SUDHL5 (cell line): ENCODE results near the genes H3C14, VPS45 and RPRD2.

- PRO-cap = unidirectional peak, minus-strand start at chr1:149841204
Observed at GRCh38 chr1:149841004-149841600, at the start of gene H3C14. Gene H3C14, minus strand, starts transcription at chr1:149841208.

GRCh38 chr1:149847944-149848697, 2.7 kb upstream of the H2AC19 start:
- PRO-cap = no peak

DNA sequence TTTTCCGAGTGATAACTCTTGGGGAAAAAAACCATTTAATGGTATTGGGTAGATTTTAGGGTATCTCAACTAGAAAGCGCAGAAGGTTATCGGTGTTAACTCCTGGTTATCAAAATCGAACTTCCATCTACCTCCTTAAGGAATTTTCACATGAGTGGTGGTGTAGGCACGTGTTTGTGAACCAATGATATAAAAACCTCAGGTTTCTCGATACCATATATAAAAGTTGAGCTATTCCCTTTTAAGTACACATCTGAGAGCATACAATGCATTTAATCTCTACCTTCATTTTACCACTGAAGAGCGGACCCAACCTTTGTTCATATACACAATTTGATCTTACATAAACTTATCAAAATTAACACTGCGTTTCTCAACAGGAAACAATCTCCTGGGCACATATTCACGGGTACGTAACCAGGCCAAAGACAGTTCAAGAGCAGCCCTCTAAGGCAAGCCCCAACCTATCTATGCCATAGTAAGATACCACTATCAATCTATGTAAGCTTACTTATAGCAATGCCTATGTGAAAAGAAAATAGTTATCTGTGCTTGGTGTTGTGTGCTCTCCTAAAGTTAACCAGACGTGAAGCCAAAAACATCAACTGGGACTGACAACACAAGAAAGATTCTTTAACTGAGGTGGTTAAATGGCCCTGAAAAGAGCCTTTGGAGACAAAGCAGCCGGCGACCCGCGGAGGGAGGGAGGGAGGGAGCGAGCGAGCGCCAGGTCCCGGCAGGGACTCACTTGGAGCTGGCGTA, 1.0 kb upstream of the H2AC19 start:
- PRO-cap = bidirectional peak, plus-strand start at position 398 of the sequence, minus-strand start at position 298 of the sequence

GRCh38 chr1:149888096-149888688, 427 bp upstream of the H2AC21 start:
- PRO-cap = bidirectional peak, plus-strand start at chr1:149888215, minus-strand start at chr1:149887919; bidirectional peak, plus-strand start at chr1:149888467, minus-strand start at chr1:149888356

DNA sequence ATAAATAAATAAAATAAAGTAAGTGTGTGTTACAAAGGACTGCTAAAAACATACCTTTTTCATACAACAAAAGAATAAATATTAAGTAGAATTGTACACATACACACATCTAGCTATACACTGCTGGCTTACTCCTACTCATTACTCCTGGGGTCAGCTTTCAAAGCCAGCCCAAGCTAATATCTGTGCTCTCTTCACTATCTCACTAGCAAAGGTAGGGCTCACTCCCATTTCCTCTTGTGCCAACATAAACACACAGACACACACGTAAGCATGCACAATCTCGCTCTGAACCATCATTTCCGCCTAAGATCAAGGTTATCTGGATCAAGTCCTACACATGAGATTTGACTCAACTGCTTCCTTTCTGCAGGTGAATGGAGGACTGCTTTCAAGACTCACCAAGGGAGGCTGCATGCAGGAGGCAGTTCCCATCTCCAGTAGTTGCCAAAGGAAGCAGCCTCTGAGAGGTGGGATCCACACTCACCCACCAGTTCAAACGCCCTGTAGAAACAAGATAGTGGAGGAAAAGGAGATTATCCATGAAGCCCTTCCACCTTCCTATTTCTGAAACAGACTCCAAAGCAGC, 28.8 kb upstream of the MTMR11 start:
- PRO-cap = no peak

DNA sequence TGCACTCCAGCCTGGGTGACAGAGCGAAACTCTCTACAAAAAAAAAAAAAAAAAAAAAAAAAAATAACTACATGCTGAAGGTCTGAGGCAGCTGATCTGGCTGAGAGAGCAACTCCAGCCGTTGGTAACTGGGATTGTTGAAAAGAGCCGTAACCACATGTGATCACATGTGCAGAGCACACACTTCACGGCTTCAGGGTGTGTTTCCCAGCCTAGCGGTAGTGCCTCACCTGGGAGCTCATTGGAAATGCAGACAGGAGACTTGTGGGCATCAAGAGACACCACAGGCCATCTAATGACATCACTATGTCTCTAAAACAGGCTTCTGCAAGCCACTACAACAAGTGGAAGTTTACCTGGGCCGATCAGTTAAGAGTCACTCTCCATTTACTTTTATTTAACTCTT, 11.8 kb upstream of the OTUD7B start:
- PRO-cap = no peak

DNA sequence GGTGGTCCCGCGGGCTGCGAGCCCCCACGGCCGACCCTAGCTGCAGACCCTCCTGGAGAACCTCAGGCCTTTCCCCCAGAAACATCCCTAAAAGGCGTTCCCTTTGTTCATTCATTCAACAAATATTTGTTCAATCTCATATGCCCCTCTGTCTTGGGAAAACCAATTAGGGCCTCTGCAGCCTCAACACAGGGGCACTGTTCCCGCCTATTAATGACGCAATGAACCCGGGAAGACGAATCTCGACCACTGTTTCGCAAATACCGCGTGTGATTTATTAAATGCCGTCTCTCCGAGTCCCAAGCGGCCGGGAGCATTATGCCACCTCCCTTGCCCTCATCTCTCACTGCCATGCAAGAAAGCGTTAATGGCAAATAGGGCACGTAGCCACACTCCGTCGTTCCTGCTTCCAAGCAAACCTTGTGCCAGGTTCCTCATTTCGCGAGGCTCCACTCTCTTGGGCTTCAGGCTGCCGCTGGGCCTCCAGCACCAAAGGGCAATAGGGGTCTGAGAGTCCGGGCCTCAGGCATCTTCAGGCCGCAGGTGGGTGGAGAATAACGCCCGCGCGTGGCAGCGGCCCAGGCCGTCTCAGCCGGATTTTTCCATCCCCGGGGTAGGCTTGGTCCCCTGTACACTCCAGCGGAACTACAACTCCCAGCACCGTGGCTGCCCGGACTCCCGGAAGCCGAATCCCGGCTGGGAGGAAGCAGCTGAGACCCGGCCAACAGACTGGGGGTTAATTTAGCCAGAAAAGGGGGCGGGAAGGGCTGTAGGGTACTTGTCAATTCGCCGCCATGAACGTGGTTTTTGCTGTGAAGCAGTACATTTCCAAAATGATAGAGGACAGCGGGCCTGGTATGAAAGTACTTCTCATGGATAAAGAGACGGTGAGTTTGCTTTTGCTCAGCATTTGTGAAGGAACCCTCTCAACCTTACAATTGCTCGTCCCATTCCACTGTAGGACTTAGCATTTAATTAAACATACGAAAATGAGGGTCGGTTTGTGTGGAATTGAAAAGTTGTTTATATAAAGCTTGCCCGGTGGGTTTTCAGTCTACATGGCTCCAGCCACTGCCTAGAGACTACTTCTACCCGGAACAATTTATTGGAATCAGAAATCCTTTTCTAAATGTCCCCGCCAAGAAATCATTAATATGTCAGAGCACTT, at the start of gene VPS45:
TSS of gene VPS45 (plus strand) at position 713 of the 1,168 bp plus-strand sequence.
- PRO-cap = bidirectional peak, plus-strand start at position 277 of the sequence, minus-strand start at position 94 of the sequence; bidirectional peak, plus-strand start at position 823 of the sequence, minus-strand start at position 590 of the sequence

GRCh38 chr1:150106261-150106921, 38.8 kb downstream of the VPS45 start:
- PRO-cap = no peak

- PRO-cap = unidirectional peak, minus-strand start at chr1:150151571
Observed at GRCh38 chr1:150151189-150151782, 1.6 kb downstream of the PLEKHO1 start.

DNA sequence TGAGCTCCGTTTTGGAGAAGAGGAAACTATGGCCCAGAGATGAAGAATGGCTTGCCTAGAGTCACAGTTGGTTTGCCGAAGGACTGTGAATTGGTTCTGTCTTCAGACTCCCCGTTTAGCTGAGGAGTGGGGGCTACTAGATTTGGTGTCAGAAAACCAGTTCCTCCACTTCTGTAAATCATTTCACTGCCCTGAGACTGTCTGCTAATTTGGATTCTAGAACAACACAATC, 2.2 kb downstream of the ANP32E start:
- PRO-cap = no peak

DNA sequence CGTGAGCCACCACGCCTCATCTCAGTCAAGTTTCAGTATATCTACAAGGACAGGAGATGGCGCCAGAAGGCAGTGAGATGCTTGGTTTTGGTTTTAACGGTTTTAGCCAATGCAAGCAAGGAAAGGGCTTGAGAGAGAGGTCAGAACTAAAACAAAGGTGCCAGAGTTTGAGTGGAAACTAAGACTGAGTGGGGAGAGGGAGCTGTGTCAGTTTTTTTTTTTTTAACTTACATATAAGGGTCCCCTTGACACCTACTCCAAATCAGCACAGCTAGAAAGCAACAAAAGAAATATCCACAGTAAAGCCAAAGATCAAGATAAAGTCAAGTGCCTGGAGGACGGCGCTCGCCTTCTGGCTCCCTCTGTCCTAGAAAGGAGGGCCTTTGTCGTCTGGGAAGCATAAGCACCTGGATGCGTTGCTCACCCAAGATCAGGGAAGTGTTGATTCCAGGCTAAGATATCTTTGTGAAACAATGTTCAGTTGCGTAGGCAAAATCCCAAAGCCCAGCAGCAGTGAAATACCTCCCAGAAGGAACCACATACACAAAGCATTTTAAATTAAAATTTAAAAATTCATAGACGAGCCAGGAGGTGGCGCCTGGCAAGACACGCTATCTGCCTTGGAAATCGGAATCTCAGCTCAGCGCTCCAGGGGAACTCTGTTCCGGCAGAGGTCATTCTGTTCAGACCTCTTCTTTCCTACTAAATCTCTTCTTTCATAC, 1.9 kb upstream of the CA14 start:
- PRO-cap = unidirectional peak, plus-strand start at position 109 of the sequence; unidirectional peak, plus-strand start at position 131 of the sequence

GRCh38 chr1:150281249-150281564, 1.1 kb upstream of the CIART start:
- PRO-cap = no peak

DNA sequence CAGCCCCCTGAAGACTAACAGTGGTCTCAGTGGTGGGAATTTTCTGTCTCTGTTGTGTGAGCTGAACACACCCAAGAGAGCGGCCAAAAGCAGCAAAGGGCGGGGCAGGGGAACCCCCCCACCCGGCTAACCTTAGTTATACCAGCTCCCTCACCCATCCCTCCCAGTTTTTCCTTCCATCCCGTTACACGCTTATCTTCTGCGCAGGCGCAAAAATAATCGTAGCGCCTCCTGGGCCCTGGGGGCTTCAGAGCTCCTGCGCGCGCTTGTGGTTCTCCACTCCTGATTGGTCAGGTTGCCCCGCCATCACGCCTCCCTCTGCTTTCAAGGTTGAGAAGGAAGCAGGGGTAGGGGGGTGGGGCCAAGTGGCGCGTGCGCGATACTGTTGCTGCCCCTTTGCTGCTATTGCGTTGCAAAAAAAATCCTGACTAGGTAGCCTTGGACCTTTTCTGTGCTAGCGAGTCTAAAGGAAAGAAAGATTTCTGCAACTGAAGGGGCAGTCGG, at the start of gene RPRD2:
TSS of gene RPRD2 (plus strand) at position 382 of the 504 bp plus-strand sequence.
- PRO-cap = bidirectional peak, plus-strand start outside the sequence, minus-strand start at position 188 of the sequence

- PRO-cap = no peak
Observed at GRCh38 chr1:150410683-150411321, 46.9 kb downstream of the RPRD2 start.

DNA sequence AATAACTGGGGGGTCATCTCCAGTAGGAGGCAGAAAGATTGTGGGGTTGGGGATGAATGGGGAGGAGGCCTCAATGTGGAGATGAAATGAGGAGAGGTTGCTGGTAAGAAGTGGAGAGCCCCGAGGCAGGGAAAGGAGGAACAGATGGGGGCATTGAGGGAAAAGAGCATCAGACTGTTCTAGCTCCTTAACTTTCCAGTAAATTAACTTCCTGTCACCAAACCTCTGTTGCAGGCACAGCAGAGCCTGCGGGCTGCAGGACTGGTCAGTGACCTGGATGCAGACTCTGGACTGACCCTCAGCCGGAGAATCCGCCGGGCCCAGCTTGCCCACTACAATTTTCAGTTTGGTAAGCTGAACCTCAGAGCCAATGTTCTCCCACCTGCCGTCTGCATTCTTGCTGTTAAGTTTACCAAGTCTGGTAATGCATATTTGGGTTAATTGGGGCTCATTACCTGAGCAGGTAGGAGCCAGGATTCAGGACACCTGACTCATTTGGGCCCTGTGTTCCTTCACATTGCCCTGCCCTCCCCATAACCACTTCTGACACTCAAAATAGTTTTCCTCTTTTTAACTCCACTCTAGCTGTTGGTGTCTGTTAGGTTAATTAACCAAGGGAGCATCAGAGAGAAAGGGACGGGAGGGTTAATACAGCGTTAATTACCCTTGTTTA, 2.4 kb upstream of the ECM1 start:
- PRO-cap = no peak

DNA sequence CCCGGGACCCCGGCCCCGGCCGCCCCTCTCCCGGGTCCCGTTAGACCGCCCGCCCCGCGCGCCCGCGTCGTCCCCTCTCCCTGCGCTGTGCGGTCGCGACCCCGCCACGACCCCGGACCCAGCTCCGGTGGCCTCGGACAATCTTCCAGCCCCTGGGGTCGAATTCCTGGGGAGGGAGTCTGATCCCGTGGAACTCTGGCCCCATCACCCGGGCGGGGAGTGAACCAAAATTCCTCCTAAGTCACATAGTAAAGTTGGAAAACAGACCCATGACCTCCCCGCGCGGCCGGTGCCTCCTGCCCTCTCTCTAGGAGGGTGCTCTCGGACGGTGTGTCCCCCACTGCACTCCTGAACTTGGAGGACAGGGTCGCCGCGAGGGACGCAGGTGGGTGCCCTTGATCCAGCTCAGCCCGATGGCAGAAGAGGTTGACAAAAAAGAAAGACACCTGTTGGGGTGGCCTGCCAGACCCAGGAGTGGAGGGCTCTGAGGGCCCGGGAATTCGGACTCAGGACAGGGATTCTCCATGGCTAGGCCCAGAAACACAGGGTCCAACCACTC, 382 bp downstream of the ADAMTSL4 start:
- PRO-cap = no peak

DNA sequence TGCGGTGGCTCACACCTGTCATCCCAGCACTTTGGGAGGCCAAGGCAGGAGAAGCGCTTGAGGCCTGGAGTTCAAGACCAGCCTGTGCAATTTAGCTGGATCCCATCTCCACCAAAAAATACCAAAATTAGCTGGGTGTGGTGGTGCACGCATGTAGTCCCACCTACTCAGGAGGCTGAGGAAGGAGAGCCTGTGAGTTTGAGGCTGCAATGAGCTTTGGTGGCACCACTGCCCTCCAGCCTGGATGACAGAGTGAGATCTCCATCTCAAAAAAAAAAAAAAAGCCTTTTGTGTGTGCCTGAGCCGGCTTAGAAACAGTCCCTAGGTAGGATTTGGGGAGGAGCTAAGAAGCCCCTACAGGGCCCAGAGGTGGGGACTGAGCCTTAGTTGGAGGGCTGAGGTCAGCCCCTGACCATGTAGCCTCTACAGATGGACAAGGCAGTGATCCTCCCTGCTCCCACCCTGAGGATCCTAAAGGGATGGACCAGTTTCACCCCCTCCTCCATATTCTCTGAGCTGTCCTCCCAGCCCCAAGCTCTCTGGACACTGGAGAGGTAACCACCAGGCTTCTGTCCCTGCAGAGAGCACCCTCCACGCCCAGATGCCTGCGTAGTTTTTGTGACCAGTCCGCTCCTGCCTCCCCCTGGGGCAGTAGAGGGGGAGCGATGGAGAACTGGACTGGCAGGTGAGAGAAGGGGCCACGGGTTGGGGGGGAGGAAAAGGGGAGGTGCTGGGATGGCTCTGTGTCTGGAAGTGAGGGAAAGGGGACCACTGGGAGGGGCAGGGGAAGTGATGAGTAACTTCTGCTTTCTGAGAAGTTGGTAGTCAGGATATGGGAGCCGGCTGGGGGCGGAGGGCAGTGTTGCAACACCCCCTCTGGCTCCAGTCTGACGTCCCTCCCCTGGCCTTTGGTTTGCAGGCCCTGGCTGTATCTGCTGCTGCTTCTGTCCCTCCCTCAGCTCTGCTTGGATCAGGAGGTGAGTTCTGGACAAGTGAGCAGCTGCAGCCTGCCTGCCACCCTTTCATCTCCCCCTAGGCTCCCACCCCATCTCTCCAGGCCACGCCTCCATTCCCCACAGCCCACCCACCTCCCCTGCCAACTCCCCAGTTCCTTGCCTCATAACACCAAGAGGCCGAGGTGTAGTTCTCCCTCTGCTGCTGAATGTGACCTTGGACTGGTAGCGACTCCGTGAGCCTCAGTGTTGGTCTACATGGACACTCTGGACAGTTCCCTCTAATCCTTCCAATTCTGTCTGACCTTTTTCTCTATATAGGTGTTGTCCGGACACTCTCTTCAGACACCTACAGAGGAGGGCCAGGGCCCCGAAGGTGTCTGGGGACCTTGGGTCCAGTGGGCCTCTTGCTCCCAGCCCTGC, 2.9 kb downstream of the ADAMTSL4 start:
- PRO-cap = no peak

DNA sequence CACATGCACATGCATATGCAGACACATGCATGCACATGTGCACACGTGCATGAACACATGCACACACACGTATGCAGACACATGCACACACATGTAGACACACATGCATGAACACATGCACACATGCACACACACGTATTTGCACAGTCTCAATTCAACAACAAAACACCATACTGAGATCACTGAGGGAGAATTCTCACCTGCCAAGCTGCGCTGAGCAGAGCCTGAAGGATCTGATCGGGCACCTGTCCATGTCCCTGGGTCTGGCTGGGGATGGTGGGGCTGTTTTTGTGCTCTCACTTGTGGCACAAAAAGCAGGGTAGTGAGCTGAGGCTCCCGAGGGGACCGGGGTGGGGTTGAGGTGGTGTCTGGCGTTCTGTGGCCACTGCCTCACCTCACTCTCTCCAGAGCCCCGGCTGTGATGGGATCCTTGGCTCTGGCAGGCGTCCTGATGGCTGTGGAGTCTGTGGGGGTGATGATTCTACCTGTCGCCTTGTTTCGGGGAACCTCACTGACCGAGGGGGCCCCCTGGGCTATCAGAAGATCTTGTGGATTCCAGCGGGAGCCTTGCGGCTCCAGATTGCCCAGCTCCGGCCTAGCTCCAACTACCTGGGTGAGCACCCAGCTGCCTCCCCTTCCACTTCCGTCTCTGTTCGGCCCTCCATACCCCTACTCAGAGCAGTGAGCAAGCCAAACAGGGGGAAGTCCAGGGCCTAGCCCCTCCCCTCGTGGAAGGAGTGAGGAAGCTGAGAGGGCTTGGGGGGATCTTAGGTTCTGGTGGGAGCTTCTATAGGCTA, 6.7 kb downstream of the ADAMTSL4 start:
- PRO-cap = no peak

DNA sequence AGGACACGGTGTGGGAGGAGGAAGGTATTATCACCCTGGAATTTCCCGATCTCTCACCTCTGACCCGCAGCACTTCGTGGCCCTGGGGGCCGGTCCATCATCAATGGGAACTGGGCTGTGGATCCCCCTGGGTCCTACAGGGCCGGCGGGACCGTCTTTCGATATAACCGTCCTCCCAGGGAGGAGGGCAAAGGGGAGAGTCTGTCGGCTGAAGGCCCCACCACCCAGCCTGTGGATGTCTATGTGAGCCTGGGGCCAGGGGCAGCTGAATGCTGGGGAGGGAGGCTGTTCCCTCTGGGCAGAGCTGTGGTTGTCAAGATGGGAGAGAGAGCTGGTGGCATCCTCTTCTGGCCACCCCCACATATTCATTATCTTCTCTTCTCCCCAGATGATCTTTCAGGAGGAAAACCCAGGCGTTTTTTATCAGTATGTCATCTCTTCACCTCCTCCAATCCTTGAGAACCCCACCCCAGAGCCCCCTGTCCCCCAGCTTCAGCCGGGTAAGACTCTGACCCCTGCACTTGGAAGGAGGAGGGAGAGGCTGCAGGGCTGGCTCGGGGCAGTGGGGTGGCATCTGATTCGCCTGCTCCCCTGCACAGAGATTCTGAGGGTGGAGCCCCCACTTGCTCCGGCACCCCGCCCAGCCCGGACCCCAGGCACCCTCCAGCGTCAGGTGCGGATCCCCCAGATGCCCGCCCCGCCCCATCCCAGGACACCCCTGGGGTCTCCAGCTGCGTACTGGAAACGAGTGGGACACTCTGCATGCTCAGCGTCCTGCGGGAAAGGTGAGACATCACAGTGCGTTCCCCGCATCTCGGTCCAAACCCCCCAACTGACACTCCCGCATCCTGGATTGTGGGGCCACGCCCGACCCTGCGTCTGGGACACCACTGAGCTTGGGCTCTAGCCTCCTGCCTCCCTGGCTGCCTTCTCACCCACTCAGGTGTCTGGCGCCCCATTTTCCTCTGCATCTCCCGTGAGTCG, 7.6 kb downstream of the ADAMTSL4 start:
- PRO-cap = no peak

- PRO-cap = bidirectional peak, plus-strand start at chr1:150567613, minus-strand start at chr1:150567429
Observed at GRCh38 chr1:150567150-150567465, 12.3 kb downstream of the MCL1 start.